Heart (tissue), 3 donors: ENCODE measurements around a stretch of chr7.

DNA sequence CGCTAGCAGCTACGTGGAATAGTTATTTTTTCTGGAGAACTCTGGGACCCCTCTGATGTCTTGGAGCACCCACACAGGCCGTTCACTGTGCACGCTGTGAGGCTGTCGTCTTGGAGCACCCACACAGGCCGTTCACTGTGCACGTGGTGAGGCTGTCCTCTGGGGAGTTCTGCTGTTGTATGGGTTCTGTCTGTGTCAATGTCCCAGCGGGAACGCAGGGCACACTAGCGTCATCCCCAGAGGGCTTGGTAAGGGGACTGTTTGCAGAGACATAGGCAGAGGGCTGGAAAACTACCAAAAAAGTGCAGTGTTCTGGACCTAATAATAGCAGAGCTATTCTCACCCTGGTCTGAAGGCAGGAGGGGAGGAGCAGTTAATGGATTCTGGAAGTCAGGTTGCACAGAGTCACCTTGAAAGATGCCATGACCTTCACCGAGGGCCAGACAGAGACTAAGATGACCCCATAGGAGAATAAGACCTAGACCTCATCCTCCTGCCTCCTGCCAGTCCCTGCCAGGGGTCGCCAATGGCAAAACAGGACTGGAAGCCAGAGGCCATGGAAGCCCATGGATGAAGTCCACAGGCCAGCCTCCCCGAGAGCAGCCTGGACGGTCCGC is 38.6 kb upstream of the FAM20C start:
- RAMPAGE, long total RNA, 2 experiments: no peak in any of the 2 experiments

GRCh38 chr7:194945-195475 is 2.6 kb downstream of the FAM20C start:
- RAMPAGE, long total RNA, 2 experiments: no peak in any of the 2 experiments

DNA sequence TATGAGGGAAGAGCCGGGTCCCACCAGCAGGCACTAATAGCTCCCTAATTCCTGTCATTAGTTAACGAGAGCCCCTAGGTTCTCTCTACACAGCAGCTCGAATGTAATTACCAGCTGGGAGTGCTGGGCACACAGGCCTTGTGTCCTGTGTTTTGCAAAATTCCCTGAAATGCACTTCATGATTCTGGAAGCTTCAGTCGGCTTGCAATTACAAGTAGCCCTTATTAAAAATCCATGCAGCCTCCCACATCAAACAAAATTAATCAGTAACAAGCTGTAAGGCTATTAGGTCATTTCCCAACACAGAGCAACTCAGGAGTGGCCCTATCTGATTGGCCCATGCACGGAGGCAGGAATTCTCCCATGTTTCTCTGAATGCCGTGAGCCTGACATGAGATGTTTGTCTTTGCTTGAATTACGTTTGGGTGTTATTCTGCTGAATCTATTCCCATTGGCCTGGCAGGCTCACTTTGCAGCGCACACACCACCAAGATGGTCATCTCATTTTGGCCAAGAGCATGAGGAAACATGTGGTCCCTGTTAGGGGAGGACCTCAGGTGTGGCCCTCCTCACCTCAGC is 36.8 kb downstream of the FOXL3 start:
- RAMPAGE, long total RNA, 2 experiments: no peak in any of the 2 experiments

DNA sequence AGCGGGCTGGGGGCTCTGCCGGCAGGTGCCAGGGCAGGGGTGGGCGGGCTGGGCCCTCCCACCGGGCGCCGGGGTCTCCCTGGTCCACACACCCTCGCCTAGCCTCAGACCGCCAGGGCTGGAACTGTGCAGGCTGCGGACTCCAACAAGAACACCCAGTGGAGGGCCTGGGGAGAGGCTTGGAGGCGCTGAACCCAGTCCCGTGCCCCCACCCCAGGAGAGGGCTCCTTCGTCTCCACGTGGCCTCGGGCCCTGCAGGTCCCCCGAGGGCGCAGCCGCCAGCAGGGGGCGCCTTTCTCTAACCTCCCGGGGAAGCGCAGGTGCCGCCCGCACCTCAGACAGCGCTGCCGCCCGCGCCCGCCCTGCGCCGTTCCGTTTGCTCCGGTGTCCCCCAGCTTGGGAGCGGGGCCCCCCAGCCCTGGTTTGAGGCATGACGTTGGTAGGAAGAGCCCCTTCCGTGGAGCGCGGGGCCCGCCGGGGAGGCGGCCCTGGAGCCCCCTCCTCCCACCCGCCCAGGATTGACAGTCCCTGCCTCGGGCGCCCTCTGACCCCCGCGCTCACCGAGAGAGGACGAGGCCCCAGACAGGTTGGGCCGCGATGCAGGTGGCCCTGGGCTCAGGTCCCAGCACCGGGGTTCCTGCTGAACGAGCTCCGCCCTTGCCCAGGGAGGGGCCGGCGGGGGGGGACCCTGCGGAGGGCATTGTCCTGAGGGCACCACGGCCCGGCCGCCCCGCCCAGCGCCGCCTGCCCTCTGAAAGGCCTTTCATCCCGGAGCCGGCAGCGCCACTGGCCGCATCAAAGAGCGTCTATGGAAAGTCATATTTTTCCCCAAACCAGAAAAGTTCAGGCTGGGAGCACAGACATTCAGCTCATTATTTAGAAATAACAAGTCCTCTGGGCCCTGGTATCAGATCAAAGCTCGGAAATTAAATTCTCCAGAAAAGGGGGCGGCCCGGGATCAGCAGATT is 42.8 kb downstream of the FOXL3 start:
- RAMPAGE, long total RNA, 2 experiments: no peak in any of the 2 experiments

DNA sequence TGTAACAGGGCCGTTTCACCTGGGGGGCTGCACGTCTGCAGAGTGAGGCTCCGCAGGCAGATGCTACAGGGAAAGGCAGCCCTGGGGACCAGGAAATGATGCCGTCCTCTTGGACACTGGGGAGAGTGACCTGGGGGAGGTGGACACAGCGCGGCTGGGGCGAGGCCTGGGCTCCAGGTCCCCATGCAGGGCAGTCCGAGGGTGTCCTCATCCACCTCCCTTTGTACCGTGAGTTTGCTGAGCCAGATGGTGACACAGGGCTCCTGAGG is 41.9 kb downstream of the PDGFA start:
- RAMPAGE, long total RNA, 2 experiments: no peak in any of the 2 experiments

- RAMPAGE, long total RNA, 2 experiments: no peak in any of the 2 experiments
These were observed 68.2 kb upstream of the PDGFA start for GRCh38 chr7:587702-588429.

- RAMPAGE, long total RNA, 2 experiments: no peak in any of the 2 experiments
These were observed 81.6 kb upstream of the DNAAF5 start for GRCh38 chr7:644804-645419.

DNA sequence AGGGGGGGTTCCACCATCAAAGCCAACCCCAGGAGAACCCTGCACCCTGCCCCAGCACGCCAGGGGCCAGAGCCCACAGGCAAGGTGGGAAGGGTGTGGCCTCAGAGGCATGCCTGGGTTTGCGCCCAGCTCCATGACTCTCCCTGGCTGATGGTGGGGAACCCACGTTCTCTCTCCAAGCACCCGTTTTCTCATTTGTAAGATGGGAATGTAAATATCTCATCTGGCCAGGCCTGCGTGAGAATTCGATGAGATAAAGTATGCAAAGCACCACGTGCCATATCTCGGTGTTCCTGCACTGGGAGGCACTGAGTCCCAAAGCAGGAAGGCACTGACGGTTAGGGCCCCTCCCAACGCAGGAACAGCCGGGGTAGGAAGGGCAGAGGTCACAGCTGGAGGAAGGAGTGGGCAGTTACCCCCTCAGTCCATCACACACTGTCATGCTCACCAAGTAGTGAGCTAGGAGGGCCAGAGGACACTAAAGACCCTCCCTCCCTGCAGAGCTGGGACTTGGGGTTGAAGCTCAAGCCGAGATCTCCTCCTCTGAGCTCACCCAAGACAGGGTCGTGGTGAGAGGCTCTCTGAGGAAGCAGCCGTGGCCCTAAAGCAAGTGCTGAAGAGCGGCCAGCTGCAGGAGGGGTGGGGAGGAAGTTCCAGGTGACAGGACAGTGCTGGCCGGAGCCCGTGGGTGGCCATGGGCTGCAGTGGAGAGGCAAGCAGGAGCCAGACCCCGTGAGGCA is 27.3 kb upstream of the DNAAF5 start:
- RAMPAGE, long total RNA, 2 experiments: no peak in any of the 2 experiments

- RAMPAGE, long total RNA, 2 experiments: no peak in any of the 2 experiments
These were observed 13.6 kb upstream of the PRKAR1B start for GRCh38 chr7:740785-740979.

- RAMPAGE, long total RNA, 2 experiments: no peak in any of the 2 experiments
These were observed 9.1 kb upstream of the GET4 start for GRCh38 chr7:866924-868082.

GRCh38 chr7:869232-869850 is 7.0 kb upstream of the GET4 start:
- RAMPAGE, long total RNA, 2 experiments: no peak in any of the 2 experiments

- RAMPAGE, long total RNA, 2 experiments: no peak in any of the 2 experiments
These were observed 1.4 kb downstream of the GET4 start for GRCh38 chr7:877619-878359.

- RAMPAGE, long total RNA, 2 experiments: no peak in any of the 2 experiments
These were observed 2.9 kb downstream of the GET4 start for GRCh38 chr7:878959-879937.

DNA sequence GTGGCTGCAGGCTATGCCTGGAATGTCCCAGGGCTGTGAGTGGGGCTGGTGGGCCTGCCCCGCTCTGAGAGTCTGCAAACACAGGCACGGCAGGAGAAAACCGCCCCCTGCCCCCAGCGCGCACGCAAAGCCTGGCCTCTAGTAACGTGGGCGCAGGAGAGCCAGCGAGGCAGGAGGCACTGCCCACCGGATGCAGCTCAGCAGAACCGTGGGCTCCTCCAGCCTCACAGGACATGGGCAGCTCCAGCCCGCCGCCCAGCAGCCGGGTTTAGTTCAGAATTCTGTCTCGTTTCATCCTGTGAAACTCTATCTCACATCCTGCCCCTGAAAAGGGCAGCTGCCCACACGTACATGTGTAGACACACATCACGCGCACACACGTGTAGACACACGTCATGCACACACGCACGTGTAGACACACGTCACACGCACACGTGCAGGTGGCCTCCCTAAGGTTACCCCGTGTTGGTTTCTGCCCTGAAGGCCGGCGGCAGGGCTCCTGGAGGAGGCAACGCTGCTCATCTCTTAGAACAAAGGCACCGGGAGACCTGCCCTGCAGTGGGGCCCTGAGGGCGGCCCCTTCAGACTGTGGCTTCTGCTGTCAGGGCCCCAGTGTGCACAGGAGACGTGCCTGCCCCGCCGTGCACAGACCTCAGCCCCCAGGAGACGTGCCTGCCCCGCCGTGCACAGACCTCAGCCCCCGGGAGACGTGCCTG is 16.8 kb downstream of the CYP2W1 start:
- RAMPAGE, long total RNA, 2 experiments: no peak in any of the 2 experiments

GRCh38 chr7:1052046-1052554 is 7.8 kb downstream of the GPR146 start:
- RAMPAGE, long total RNA, 2 experiments: no peak in any of the 2 experiments

- RAMPAGE, long total RNA, 2 experiments: no peak in any of the 2 experiments
These were observed 9.0 kb upstream of the GPER1 start for GRCh38 chr7:1078878-1079423.

DNA sequence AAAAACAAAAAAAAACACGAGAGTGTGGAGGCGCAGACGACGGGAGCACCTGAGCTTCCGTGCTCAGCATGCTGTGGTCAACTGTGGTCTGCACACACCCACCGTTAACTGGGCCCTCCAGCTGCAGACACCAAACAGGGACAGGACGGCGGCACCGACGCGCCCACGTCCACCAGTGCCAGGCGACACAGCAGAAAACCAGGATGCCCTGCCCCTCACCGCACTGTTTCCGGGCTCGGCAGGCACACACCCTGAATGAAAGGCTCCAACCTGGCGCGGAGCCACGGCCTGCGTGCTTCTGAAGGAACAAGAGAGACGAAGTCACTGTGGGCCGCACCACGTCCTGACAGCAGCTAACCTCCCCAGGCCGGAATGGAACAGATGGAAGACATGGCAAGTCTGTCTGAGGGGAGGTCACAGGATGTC is 4.3 kb upstream of the GPER1 start:
- RAMPAGE, long total RNA, 2 experiments: no peak in any of the 2 experiments

DNA sequence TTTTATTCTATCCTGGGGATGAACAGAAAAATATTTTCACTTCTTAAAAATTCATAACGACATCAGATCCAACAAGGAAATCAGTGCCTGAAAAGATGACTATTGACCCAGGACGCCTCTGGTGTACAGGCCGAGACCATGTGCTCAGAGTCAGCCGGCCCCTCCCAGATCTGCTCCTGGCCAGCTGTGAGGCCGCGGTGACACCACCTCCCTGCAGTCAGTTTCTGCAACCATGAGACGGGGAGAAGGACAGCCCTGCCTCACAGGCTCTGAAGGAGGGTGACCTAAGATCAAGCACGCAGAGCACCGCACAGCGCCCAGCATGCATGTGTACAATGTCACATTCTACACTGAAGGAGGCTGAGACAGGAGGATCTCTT is 2.7 kb upstream of the GPER1 start:
- RAMPAGE, long total RNA, 2 experiments: no peak in any of the 2 experiments

DNA sequence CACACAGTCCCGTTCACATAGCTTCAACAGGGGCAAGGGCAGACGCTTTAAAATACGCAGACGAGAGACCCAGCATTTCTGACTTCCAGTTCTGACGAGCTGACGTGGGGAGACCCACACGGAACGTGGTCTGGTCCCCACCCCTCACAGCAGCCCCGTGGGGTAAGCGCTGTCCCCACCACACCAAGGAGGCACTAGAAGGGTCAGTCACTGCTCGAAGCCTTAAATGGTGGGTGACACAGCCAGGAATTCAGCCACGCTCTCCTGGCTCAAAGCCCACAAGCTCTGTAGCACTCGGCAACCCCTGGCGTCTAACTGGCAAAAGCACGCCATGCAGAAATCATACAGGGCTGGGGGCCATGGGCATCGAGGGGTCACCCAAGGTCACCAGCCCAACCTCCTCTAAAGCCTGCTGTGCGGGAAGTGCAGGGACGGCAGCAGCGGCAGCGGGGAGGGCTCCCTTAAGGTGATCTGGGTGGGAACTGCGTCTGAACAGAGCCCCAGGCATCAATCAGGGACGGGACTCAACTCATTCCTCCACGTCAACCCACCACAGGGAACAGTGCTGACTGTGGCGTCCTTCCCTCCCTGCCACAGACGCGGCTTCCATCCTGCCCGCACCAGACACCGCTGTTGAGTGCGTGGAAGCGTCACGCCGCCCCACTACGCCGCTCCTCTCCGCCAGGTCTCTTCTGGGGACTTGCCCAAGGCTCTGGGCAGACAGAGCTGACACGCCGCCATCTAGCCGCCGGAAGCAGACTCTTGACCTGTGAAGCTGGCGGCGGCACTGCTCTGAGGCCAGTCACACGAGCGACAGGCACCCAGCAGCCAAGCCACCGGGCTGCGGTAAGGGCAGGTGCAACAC is 7.8 kb downstream of the GPER1 start:
- RAMPAGE, long total RNA, 2 experiments: no peak in any of the 2 experiments

- RAMPAGE, long total RNA, 2 experiments: no peak in any of the 2 experiments
These were observed 15.5 kb downstream of the GPER1 start for GRCh38 chr7:1103399-1103761.